Heart right ventricle (tissue), 2 donors: ENCODE measurements around a stretch of chr16.

DNA sequence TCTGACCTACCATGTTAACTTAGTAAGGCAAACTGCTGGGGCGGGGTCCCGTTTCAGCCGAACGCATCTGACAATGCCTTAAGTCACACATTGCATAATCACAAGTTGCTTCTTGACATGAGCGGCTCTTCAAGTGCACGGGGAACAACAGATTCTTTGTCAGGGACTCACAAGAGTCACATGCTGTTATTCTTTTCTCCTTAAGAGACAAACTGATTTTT is 63.5 kb downstream of the ADCY9 start:
- PRO-cap, 2 experiments, result no peak in any of the 2 experiments

GRCh38 chr16:4090124-4091097 is 25.8 kb downstream of the ADCY9 start:
- PRO-cap, 2 experiments, result peak in 1 of 2 experiments; most common plus-strand start chr16:4090564 (in 1); most common minus-strand start chr16:4090552 (in 1)

- PRO-cap, 2 experiments, result peak in 1 of 2 experiments; most common minus-strand start chr16:4093913 (in 1)
These were observed 22.5 kb downstream of the ADCY9 start for GRCh38 chr16:4093804-4094127.

GRCh38 chr16:4273224-4273883 is 531 bp upstream of the TFAP4 start:
- PRO-cap, 2 experiments, result peak in 2 of 2 experiments; most common plus-strand start chr16:4273393 (in 1); most common minus-strand start chr16:4273591 (in 2)

DNA sequence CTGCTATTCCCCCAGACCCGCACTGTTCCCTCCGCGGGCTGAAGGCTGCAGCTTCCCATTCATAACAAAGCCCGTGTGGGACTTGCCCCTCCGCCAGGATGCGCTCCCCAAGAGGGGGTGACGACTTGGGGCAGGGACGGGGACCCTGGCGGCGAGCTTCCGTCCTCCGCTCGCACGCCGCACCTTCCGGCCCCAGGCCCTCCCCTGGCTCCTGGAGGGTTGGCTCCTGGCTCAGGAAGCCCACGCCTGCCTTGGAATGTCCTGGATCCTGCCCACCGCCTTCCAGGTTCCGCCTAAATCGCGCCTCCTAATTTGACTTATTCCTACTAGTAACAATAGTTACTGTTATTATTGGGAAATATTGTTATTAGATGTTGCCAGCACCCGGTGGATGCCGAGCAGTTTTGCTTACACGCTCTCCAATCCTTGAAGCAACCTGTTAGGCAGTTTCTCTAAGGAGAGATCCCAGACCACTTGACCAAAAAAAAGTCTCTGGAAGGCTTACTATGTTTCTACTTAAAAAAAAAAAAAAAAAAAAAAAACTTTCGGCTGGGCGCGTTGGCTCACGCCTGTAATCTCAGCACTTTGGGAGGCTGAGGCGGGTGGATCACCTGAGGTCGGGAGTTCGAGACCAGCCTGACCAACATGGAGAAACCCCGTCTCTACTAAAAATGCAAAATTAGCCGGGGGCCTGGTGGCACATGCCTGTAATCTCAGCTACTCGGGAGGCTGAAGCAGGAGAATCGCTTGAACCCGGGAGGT is 1.2 kb upstream of the TFAP4 start:
- PRO-cap, 2 experiments, result peak in 1 of 2 experiments; most common plus-strand start position 367 of the sequence (in 1); most common minus-strand start position 186 of the sequence (in 1)

DNA sequence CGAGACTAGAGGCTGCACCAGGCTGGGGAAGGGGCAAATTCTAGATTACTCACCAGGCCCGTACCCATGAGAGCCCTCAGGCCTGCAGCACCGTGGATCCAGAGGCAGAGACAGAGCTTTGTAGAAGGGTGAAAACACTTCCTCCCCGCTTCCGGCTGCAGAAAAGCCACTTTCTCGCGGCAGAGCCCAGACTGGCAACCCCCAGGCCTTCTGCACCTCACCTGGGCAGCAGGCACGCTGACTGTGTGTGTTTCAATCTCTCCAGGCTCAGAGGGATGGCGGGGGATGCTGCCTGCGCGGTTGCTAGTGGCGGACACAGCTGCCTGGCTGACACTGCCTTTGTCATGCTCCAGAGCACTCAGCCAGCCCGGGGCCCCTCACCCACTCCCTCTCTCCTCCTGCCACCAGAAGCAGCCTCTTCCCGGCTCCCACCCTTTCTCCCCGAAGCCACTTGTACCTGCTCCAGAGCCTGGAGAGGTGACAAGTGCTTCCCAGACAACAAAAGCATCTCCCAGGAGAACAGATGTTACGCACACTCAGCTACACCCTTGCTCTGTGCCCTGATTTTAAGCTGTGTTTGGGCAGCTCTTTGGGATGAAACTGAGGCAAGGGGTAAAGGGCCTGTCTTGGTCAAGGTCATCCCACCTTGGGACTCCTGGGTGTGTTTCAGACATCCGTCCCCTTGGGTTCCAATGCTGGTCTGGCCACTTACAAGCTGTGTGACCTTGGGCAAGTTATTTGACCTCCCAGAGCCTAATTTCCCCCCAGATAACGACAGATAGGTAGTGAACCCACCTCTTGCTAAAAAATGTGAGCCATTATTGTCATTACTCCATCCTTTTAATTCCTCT is 9.3 kb upstream of the GLIS2 start:
- PRO-cap, 2 experiments, result no peak in any of the 2 experiments

GRCh38 chr16:4347853-4348622 is 3.1 kb downstream of the PAM16 start:
- PRO-cap, 2 experiments, result no peak in any of the 2 experiments

- PRO-cap, 2 experiments, result peak in 1 of 2 experiments; most common plus-strand start chr16:4371141 (in 1); most common minus-strand start chr16:4370950 (in 1)
These were observed 887 bp upstream of the VASN start for GRCh38 chr16:4370531-4371391.

GRCh38 chr16:4374863-4375573 is 3.4 kb downstream of the VASN start:
- PRO-cap, 2 experiments, result no peak in any of the 2 experiments

GRCh38 chr16:4380614-4381653 is 9.3 kb downstream of the VASN start:
- PRO-cap, 2 experiments, result no peak in any of the 2 experiments

GRCh38 chr16:4389768-4390186 is 18.1 kb downstream of the VASN start:
- PRO-cap, 2 experiments, result no peak in any of the 2 experiments

DNA sequence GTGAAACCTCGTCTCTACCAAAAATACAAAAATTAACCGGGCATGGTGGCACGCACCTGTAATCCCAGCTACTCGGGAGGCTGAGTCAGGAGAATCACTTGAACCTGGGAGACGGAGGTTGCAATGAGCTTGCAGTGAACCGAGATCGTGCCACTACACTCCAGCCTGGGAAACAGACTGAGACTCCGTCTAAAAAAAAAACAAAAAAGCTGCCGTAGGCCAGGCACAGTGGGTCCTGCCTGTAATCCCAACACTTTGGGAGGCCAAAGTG is 19.2 kb downstream of the CORO7 start:
- PRO-cap, 2 experiments, result no peak in any of the 2 experiments

DNA sequence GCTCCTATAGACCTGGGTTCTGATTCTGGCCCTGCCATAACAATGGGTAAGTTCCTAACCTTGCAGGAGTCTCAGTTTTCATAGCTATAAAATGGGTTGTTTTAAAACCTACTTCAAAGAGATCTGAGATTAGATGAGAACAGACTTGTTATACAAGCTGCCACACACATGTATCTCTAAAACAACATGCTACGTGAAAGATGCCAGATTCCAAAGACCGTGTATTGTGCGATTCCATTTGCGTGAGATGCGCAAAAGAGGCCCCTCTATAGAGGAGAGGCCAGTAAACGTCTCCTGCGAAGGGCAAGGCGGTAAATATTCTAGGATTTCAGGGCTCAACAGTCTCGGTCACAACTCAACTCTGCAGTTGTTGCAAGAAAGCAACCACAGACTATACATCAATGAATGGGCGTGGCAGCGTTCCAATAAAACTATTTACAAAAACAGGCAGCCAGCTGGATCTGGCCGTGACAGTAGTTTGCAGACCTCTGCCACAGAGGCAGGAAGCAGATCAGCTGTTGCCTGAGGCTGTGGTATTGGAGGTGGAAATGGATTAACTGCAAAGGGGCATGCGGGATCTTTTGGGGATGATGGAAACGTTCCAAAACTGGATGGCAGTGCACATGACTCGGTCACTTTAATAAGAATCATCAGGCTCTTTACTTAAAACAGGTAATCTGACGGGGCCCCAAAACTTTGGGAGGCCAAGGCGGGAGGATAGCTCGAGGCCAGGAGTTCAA is 5.8 kb downstream of the CORO7 start:
- PRO-cap, 2 experiments, result no peak in any of the 2 experiments

GRCh38 chr16:4476096-4476356 is 172 bp upstream of the HMOX2 start:
- PRO-cap, 2 experiments, result peak in 2 of 2 experiments; most common minus-strand start chr16:4476253 (in 1)

DNA sequence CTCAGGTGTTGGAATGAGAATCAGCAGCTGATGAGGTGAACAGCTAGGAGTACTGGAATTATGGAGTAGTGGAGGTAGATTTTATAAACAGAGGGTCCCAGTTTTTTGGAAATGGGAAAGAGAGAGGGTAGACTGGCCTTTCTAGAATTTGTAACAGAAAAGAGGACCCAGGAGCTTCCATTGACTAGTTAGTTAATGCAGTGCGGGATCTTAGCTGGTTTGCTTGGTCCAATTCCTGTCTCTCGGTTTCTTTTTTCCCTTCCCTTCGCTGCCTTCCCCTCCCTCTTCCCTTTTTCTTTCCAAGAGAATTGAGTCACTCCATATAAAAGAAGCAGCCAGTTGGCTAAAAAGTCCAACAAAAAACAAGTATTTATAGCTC is 24.7 kb downstream of the HMOX2 start:
- PRO-cap, 2 experiments, result peak in 1 of 2 experiments; most common minus-strand start position 221 of the sequence (in 1)

DNA sequence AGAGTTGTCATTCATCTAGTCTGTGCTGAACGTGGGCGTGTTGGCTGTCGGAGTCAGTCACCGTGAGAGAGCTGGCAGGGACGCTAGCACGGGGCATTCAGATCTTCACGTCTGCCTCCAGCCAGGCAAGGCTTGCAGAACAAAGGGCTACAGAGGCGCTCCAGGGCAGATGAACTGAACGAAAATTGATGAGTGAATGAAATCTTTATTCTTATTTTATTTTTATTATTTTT is 19.7 kb upstream of the NUDT16L1 start:
- PRO-cap, 2 experiments, result no peak in any of the 2 experiments

DNA sequence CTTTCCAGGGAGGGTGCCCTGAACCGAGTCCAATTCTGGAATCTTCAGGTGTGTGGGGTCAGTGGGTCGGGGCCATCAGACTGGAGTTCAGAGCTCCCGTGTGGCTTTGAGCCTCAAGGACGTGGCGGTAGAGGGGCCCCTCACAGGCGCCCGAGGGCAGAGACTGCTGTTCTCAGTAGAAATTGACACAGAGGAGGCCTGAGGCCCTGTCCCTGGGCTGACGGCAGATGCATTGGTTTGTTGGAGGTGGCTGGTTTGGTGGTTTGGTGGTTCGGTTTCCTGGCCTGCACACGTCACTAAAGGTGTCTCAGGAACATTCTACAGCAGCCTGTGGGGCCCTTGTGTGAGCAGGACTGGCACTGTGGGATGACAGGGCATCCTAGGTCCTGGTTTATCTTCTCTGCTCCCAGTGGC is 16.9 kb upstream of the NUDT16L1 start:
- PRO-cap, 2 experiments, result no peak in any of the 2 experiments

GRCh38 chr16:4680881-4681817 is 12.2 kb upstream of the NUDT16L1 start:
- PRO-cap, 2 experiments, result peak in 2 of 2 experiments; most common plus-strand start chr16:4681348 (in 1); most common minus-strand start chr16:4681194 (in 2)

- PRO-cap, 2 experiments, result peak in 2 of 2 experiments; most common plus-strand start chr16:4802407 (in 1); most common minus-strand start chr16:4802163 (in 1)
These were observed 401 bp downstream of the ROGDI start for GRCh38 chr16:4801988-4802476.

DNA sequence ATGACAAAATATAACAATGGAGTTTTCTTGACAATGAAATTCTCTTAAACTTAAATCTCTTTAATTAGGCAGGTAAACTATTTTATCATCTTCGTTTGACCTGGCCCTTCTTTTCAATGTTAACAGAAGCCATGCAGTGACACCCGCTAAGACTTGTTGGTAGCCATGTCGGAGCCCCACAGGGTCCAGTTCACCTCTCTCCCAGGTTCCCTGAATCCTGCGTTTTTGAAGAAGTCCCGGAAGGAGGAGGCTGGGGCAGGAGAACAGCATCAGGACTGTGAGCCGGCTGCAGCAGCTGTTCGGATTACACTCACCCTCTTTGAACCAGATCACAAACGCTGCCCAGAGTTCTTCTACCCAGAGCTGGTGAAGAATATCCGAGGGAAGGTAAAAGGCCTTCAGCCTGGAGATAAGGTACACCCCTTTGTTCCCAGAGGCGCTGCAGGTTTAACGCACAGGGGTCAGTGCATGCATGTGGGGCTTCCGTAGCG is 5.5 kb downstream of the UBN1 start:
- PRO-cap, 2 experiments, result no peak in any of the 2 experiments